ENCODE measurements around a stretch of chr15.

DNA sequence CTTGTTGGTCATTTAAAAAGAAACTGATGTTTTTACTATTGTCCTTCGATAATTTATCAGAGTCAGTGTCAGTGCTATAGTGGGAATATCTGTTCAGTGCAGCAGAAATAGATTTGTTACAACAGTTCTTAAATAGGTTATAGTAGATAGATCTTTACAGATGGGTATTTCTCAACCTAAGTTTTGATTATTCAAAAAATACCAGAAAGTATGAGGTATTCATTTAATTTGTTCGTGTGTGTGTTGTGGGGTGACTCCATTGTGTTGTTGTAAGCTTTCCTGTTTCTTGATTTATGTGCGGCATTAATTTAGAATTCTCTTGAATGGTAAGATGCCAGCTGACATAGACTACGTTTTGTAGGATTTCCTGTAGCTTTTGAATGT is 1.1 kb downstream of the RNF111 start:
- CAGE, long polyA plus RNA: no peak
- RRBS: no CpG with 5 or more reads among the region's 4 CpGs

DNA sequence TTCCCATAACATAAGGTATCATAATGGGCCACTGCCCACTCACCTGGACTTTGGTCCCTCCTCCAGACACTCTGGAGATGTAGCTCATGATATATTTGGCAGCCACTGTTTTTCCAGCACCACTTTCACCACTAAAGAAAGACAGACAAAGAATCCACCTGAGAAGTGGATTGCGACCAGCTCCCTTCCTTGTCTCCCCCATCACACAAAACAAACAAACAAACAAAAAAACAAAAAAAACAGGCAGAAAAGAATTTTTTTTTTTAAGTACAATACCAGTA is 29.8 kb downstream of the LDHAL6B start:
- CAGE, long polyA plus RNA: no peak
- RRBS: no CpG with 5 or more reads among the region's 1 CpG

DNA sequence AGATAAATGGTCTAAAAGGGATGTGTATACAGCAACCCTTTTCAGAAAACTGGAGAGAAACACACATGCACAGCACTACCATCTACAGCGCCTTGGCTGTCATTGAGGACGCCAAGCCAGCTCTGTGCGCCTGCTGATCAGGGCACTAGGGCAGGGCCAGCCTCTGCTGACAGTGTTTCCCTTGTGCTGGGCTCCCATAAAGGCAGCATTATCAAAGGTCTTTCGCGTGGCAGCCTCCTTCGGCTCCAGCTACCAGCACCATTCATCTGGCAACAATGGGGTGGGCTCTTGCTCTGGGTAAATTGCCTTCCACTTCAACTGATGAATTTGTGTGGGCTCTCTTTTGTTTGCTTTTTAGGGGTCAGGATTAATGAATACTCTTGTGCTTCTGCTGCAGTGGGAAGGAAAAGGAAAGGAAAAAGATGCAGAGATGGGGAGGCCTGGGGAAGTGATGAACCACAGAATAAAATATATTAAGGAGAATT is 53.5 kb downstream of the LDHAL6B start:
- CAGE, long polyA plus RNA: no peak
- RRBS: no CpG with 5 or more reads among the region's 6 CpGs

- CAGE, long polyA plus RNA: no peak
- RRBS: no CpG with 5 or more reads among the region's 10 CpGs
Observed at GRCh38 chr15:59315777-59316717, 56.6 kb downstream of the MYO1E start.

- CAGE, long polyA plus RNA: no peak
- RRBS: no CpG with 5 or more reads among the region's 9 CpGs
Observed at GRCh38 chr15:59528848-59529383, 82.7 kb upstream of the GCNT3 start.

GRCh38 chr15:59586803-59587230 is 24.8 kb upstream of the GCNT3 start:
- CAGE, long polyA plus RNA: no peak
- RRBS: no CpG with 5 or more reads among the region's 3 CpGs

DNA sequence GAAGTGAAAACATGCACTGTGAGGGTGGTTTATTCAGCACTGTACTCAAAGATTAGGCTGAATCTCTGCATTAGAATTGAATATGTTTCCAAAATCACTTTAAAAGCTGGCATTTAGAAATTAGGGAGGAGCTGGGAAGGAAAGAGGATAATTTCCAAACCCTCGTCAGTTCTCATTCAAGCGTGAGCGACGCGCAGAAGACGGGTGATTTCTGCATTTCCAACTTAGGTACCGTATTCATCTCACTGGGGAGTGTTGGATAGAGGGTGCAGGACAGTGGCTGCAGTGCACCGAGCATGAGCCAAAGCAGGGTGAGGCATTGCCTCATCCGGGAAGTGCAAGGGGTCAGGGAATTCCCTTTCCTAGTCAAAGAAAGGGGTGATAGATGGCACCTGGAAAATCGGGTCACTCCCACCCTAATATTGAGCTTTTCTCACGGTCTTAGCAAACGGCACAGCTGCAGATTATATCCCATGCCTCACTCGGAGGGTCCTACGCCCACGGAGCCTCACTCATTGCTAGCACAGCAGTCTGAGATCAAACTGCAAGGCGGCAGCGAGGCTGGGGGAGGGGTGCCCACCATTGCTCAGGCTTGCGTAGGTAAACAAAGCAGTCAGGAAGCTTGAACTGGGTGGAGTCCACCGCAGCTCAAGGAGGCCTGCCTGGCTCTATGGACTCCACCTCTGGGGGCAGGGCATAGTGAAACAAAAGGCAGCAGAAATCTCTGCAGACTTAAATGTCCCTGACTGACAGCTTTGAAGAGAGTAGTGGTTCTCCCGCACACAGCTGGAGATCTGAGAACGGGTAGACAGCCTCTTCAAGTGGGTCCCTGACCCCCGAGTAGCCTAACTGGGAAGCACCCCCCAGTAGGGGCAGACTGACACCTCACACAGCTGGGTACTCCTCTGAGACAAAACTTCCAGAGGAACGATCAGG is 114.4 kb upstream of the BNIP2 start:
- CAGE, long polyA plus RNA: no peak
- RRBS: no CpG with 5 or more reads among the region's 23 CpGs

GRCh38 chr15:60353902-60354428 is 43.8 kb downstream of the ANXA2 start:
- CAGE, long polyA plus RNA: no peak
- RRBS: no CpG with 5 or more reads among the region's 8 CpGs

DNA sequence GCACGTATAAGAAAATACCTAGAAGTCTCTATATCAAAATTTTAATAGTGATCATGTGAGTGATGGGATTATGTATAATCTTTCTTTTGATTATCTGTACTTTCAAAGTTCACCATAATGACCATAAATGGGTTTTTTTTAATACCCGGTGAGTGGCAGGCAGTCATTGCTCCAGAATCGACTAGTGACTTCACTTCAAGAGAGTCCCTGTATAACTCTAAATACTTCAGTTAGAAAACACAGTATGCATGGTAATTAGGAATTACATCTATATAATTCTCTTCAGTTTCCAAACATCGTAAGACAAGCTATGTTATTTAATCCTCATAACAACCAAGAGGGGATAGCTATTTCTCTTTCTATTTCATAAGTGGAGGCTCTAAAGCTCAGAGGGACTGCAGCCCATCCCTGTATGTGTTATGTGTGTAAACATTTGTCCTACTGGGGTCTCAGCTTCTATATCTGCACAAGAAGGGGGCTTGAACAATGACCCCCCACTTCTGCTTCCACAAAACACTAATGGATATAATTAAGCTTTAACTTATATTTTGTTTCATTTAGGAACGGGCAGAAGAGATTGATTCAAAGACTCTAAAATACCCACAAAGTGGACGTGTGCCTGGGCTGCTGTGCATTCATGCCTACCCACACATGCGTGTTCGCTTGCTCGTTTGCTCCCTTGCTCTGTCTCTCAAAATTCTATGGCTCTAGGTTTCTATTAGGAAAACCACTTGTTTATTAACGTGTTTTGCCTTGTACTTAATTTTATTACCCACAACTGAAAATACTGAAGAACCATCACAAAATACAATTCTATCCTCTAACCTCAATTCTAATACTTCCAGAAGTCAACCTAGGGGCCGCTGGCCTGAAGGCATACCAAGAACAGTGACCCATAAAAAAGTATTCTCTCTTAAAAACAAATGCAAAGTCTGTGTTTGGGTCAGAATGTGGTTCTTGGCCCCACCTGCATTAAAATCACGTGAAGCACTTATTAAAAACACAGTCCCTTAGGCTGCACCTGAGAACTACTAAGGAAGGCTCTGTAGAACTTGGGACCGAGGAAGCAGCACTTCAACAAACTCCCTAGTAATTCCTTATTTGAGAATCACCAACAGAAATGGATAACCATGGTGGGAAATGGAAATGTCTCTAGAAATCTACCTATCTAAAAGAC is 28.8 kb downstream of the ANXA2 start:
- CAGE, long polyA plus RNA: no peak
- RRBS: no CpG with 5 or more reads among the region's 13 CpGs

DNA sequence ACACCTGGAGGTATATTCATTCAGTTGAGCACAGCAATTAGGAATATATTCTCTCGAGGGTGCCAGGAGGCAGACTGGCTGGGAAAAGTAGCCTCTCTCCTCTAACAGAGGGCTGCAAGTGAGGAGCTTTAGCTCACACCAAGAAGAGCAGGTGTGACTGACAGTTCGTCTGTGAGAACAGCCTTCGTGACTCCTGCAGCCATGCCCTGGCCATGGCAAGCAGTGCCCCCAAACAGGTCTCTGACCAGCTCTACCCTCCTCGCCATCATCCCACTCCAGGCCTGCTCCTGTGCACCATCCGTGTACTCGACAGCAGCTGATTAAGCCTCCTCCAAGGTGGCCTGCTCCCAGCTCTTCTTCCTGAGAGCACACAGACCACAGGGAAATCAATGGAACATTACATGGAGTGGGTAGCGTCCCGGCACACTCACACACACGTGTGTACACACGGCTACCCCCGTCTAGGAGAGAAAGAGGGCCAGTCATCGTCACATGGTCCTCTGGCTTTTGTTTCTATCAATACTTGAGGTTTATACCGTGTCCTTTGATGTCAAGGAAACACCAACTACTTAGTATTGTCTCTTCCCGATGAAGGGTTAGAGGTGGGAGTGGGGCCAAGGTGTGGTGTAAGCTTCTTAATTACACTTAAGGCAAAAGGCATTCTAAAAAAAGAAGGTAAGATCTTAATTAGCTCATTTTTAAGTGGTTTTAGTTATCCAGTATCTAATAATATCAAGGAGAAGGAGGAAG is 21.1 kb downstream of the ANXA2 start:
- CAGE, long polyA plus RNA: no peak
- RRBS: no CpG with 5 or more reads among the region's 14 CpGs

GRCh38 chr15:60389210-60389980 is 8.4 kb downstream of the ANXA2 start:
- CAGE, long polyA plus RNA: no peak
- RRBS: no CpG with 5 or more reads among the region's 9 CpGs

- CAGE, long polyA plus RNA: no peak
- RRBS: no CpG with 5 or more reads among the region's 2 CpGs
Observed at GRCh38 chr15:60423573-60424029, 25.8 kb upstream of the ANXA2 start.

GRCh38 chr15:60479784-60480215 is 858 bp upstream of the ICE2 start:
- CAGE, long polyA plus RNA: no peak
- RRBS: no CpG with 5 or more reads among the region's 5 CpGs

DNA sequence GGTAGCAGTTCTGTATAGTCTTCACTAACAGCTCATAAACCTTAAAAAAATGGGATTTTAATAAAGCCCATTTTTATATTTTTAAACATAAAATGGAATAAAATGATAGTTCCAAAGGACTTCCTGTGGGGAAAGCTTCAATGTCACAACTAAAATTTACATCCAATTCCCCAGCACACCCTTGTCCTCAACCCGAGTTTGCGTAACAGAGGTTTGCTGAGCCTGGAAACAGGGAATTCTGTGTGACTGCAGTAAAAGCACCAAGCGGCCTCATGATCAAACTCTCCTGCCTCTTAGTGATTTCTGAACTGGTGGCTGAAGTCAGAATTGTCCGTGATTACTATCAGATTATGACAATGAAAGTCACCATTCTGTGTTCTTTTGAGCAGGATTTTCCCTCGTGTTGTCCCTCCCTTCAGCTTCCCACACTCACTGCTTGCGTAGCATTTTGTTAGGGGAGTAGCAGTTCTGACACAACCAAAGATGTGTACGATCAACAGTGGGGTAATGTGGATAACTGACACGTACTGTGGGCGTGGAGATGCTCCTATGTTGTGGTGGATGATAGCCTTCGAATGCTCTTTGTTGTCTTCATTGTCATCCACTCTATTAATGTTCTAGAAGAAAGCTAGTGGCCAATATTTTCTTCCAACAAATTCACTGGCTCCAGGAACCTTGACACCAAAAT is 67.7 kb upstream of the ICE2 start:
- CAGE, long polyA plus RNA: no peak
- RRBS: no CpG with 5 or more reads among the region's 10 CpGs

DNA sequence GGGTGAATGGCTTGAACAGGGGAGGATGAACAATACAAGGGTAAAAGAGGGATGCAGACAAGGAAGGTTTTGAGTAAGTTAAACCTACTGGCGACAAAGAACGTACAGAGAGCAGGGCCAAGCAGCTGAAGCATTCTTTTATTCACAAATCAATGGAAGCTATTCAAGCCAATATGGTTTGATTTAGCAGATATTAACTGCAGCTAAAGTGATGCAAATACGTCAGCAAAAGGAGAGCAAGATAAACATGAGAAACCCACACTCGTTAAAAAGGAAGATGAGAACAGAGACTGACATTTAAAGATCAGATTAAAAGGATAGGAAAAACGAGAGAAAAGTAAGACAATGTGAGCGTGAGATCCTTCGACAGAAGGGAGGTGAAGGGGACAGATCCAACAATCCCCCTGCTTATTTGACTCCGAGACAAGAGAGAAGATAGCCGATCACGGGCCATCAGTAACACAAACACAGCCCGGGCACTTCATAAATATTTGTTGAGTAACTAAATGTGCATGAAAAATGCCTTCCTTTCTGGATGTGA is 90.8 kb upstream of the ICE2 start:
- CAGE, long polyA plus RNA: no peak
- RRBS: no CpG with 5 or more reads among the region's 11 CpGs

GRCh38 chr15:60581357-60581805 is 102.4 kb upstream of the ICE2 start:
- CAGE, long polyA plus RNA: no peak
- RRBS: no CpG with 5 or more reads among the region's 4 CpGs

- CAGE, long polyA plus RNA: no peak
- RRBS: 2% methylated on average over 43 of the region's 83 CpGs
Observed at GRCh38 chr15:60591234-60591942, 112.4 kb upstream of the ICE2 start.

DNA sequence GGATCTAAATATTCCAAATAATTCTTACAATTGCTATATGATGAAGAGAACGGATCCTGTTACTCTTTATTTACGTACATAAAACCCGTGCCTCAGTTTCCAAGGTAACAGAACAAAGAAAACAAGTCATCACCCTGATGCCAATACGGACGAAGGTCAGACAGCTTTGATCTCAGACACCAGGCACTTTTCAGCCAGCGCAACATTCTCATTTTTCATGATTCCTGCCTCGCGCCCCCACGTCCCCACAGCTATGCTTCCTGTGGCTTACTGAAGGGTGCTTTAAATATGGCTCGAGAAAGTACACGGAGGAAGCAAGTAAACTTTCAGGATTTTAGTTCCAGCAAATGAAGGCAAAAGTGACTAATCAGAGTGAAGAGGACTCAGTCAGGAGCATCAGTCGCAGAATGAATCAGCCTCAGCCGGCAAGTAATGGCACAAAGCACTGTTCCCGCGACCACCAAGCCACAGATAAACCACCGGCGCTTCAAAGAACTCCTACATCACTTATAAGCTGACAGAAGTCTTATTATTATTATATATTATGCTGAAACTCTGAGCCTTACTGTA is 216.6 kb upstream of the ICE2 start:
- CAGE, long polyA plus RNA: no peak
- RRBS: 15% methylated on average over 4 of the region's 17 CpGs

- CAGE, long polyA plus RNA: no peak
- RRBS: 81% methylated on average over 2 of the region's 11 CpGs
Observed at GRCh38 chr15:60704010-60704552, 225.1 kb upstream of the ICE2 start.

DNA sequence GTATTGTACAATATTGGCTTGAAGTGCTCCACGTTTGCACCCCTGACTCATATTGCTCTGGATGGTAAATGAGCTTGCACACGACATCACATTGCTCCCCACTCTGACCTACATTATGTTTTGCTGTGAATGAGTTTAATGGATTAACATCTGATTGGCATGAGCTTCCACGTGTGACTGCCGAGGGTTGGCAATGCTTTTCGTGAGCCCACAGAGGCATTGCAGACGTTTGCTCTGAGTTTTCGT is 225.8 kb upstream of the ICE2 start:
- CAGE, long polyA plus RNA: no peak
- RRBS: no CpG with 5 or more reads among the region's 7 CpGs